A375 (cell line): ENCODE measurements around a stretch of chr5.

DNA sequence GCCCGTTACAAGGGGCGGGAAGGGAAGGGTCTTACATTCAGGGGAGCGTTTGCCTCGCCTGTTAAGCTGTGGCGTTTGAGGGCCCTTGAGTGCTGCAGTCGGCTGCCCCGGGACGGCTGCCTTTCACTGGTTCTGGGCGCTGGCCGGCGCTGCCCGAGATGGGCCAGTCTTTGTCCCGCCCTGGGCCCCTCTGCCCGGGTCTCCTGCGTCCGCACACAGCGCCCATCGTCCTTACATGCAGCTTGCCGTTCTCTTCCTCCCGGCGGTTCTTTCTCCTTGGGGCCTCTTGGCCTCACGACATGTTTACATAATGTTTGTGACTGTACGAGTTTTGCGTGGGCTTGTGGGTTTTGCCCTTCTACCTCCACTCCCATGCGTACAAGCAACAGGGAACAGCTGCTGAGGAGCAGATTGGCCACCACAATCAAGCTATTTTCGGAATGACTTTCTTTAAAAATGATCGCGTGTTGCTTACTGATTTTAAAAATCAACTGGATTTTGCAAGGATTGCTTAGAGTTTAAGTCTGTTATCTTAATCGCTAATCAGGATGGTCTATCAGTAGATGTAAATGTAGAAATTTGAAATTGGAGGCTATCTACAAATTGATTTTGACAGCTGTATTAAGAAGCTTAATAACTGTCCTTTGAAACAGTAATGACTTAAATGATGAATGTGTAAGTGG lies 695 bp downstream of the TNPO1 start:
- RAMPAGE, long total RNA: no peak

DNA sequence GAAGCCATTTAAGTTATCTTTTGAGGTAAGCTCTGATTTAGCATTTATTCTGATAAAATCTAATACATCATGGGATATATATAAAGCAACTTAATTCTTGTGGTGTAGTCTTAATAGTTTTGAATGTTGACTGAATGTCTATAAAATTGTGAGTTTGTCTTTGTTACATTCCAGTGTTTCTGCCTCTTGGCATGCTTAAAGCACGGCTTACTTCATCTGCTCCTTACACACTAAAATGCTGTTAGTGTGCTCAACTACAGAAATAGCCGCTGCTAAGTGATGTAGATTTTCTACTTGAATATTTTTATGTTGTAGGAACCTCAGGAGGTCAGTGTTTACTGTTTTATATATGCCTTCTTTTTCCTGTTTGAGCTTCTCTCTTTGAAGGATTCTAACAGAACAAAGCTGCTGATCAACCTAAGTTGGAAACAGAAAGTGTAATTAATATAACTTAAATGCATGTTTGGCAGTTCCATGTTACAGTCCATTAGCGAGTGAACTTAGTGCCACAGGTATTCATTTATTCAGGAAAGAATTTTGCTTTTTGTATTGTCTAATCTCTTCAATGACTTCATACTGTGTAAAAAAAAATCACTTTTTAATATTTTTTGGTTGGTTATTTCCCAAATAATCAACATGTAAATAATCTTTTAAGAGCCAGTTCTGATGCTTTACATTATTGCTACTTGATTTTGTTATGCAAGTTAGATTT lies 44.2 kb upstream of the FCHO2 start:
- RAMPAGE, long total RNA: no peak

- RAMPAGE, long total RNA: no peak
Measured at GRCh38 chr5:72917258-72918428, 38.2 kb upstream of the FCHO2 start.

DNA sequence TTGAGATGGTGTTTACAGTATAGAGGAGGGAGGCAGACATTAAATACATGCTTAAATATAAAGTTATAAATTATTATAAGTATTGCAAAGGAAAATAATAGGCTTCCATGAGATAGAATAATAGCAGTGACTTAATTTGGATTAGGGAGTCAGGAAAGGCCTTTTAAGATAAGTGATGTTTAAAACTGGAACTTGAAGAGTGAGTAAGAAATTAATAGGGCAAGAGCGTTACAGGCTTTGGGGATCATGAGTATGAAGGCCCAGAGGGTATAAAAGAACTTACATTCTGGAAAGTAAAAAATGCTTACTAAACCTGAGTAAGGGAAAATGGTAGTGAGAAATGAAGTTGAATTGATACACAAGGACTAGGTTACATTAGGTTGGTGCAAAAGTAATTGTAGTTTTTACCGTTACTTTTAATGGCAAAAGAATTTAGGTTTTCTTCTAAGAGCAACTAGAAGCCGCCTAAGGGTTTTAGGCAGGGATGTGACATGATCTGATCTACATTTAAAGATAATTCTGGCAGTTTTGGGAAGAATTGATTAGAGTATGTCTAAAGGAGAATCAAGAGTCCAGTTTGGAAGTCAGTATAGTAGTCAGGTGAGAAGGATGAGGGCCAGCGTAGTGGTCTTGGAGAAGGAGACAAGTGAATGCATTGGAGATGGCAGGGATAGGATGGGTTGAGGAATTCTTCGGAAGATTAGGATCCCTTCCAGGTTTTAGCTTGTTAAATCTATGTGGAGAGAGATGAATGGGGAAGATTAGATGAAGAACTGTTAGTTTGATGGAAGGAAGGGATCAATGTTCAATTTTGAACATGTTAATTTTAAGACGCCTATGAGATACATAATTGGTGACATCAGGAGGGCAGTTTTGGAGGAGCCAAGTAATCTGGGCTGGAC lies 52.1 kb downstream of the FCHO2 start:
- RAMPAGE, long total RNA: no peak

GRCh38 chr5:73115660-73115946 lies 4.8 kb upstream of the TMEM171 start:
- RAMPAGE, long total RNA: no peak

DNA sequence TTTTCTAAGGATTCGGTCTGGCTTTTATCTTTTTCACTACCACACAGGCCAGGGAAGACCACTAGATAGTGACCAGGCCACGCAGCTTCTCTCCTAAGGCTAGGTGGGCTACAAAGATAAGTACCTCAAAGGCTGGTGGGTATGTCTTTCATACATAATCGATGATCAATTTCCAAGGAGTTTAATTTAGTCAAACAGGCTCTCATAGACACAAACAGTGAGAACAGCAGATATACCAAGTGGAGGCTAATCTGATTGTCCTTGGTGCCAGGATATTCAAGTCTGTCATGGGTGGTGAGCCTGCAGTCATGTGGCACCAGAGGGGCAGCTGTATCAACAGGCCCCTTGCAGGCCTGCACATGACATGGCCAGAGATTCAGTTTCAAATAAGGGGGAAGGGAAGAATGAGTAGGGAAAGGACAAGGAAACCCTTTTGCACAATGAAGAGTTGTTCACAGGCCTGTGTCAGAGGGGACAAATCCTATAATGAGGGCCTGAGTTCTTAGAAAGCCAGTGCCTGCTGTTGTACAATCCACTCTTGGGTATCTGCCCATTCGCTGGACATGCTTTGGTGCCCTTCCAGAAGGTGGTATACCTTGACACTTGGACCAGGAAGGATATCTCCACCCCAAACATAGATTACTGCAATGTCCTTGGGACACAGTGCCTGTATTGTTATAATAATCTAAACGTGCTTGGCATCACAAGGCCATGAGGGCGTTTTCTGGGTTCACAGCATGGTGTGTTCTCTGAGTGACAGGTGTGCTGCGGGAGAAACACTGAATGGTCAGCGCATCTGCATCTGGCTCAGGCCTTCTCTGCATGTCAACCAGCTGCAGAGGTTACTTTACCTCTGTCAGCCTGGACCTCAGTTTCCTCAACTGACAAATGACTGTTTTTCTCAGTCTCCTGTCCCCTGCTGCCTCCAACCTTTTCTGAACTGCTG lies 2.0 kb upstream of the TMEM171 start:
- RAMPAGE, long total RNA: no peak

- RAMPAGE, long total RNA: no peak
Measured at GRCh38 chr5:73201615-73202062, 28.6 kb downstream of the TMEM174 start.

DNA sequence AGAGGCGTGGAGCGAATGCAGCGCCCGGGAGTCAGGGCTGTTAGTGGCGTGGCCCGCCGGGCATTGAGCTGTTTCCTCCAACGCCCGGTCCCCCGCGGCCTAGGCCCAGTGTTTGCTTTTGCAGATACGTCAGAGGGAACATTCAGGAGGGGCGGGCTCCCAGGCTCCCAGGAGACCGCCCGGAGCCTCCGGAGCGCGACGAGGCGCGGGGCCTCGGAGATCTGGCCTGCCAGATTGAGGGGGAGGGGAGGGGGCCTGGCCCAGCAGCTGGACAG lies 130.2 kb downstream of the TMEM174 start:
- RAMPAGE, long total RNA: no peak

GRCh38 chr5:73436465-73436798 lies 12.1 kb downstream of the FOXD1 start:
- RAMPAGE, long total RNA: no peak

- RAMPAGE, long total RNA: no peak
Measured at GRCh38 chr5:73447826-73448434, 647 bp downstream of the FOXD1 start.

DNA sequence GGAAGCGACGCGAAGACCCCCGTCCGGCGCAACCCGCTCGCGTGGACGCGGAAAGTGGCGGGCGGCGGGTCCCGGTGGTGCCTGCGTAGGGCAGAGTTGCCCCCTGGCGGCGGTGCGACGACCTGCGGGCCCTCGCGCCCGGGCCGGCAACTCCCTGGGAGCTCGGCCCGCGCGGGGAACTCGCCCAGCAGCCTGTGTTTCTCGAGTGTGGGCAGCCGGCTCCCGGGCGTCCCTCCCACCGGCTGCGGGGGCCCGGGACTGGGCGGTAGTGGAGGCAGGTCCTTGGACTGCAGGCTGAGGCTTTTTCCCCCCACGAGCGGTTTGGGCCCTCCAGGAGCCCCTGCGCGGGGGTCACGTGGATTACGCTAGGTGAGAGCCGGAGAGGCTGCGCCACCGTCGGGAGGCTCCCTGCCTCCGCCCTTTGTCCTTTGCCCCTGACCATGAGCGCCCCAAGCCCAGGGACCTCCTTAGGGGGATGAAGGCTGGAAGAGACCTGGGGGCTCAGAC lies 2.8 kb upstream of the FOXD1 start:
- RAMPAGE, long total RNA: no peak

DNA sequence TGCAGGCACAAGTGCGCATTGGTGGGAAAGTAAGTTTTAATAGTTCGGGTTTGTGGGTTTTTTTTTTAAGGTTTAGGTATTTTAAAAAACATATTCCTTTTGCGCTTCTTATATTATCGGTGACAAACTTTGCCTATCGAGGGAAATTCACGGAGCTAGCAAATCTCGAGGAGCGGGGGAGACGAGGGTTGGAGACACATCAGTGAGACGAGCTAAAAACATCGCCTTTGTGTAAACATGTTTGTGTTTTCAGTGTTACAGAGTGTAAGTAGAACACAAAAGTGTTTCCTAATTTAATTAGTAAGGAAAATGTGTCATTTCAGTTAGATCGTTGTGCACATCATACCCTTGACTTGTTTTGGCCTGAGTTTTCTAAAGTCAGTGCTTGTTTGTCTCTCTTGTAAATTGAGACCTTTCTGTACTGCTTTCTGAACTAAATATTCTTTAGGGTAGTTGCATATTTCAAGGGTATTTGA lies 970 bp downstream of the BTF3 start:
- RAMPAGE, long total RNA: no peak

- RAMPAGE, long total RNA: no peak
Measured at GRCh38 chr5:73502048-73502434, 3.8 kb downstream of the BTF3 start.

GRCh38 chr5:73886375-73887027 lies 260.5 kb downstream of the ARHGEF28 start:
- RAMPAGE, long total RNA: no peak

DNA sequence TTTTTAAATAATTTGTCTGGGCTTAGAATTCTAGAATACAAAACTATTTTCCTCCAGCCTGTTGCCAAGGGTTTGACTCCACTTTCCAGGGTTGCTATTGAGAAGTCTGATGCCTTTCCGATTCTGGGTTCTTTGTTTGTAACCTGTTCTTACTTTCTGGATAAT lies 305.0 kb downstream of the ARHGEF28 start:
- RAMPAGE, long total RNA: no peak

DNA sequence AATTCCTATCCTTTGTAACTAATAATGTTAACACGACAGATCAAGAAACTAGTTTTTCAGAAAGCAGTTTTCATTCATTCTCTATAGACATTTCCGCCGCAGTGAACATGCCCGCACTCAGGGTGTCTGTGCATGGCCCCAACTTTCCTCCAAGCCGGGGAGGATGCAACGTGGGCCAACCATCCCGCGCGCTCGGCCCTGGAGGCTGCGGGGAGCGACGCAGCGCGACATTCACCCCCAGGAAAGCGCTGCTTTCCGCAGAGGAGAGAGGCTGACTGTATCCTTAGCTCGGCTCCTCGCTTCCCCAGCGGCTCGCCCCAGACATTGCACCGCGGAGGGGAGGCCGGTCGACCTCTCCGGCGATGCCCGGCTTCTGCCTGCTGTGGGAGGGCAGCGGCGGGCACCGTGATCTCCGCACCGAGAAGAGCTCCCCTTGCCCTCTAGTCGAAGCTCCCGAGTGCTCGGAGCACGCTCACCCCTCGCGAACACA lies 737 bp downstream of the ENC1 start:
- RAMPAGE, long total RNA: no peak

- RAMPAGE, long total RNA: no peak
Measured at GRCh38 chr5:74766282-74766773, 589 bp downstream of the GFM2 start.

- RAMPAGE, long total RNA: no peak
Measured at GRCh38 chr5:75023801-75024245, 28.5 kb downstream of the GCNT4 start.

DNA sequence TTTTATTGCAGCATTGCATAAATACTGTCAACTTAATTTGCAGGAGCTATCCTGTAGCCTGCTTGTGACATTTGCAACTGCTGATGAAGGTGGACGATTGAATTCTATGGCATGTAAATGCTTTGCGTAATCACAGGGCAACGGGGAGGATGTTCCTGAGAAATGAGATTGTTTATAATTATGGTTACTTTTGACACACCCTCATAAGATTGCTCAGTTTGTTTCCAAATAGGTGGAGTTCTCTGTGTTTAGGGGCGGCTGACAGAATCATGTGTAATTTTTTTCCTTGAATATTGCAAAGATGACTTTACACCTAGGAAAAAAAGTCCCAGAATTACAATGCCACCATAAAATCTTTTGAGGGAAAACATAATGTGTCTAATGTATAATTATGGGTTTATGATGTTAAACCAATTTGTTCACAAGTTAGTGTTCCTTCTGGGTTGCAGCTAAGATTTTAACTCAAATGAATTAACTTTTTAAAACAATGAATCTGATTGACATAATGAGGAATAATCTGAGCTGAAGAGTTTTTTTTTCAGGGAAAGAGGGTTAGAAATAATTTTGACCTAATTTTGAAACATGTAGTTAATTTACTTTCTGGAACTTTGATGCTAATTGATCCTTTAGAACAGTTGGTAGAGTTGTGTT lies 2.7 kb downstream of the HMGCR start:
- RAMPAGE, long total RNA: no peak

DNA sequence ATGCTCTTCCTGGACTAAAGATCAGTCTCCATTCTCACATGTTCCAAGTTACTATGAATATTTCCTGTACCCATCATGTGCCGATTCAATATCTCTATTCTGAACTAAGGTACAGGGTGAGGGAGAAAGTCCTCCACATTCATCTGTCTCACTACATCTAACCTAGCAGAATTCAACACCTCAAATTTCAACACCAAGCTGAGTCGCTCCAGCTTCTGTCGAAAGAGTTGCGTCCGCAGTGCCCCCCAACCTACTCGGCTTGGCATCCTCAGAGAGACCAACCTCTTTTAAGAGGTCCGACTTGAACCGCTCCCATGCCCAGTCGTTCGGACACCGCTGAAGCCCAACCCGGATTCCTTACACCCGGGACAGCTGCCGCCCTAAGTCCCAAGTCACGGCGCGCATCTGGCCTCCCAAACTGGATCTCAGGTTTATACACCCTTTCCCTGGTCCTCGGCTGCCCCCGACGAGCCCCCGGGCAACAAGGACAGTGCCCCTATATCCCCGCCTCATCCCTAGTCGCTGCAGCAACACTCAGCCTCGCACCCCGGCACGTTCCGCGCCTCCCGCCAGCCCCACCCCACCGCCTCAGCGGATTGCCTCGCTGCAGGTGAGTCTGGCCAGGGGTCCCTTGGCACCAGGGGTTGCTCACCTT lies 842 bp downstream of the CERT1 start:
- RAMPAGE, long total RNA: no peak